Left ventricle myocardium (tissue), 1 donor: ENCODE results near the gene FRMD4B.

DNA sequence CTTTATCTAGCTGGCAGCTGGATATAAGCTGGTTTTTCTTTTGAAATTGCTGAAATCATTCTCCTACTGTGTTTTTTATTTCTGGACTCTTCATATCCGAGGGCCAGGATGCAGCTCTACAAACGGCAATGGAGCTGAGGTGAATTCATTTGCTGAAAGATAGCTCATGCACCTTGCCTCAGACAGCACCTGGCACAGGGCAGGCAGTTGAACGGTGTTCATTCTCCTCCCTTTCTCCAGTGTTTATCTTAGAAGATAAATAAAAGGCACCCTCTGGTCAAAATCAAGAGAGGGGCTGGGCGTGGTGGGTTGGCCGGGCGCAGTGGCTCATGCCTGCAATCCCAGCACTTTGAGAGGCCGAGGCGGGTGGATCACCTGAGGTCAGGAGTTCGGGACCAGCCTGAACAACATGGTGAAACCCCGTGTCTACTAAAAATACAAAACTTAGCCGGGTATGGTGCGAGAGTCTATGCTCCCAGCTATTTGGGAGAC lies 79.3 kb upstream of the LMOD3 start:
- PRO-cap, result no peak

GRCh38 chr3:69306477-69307330 lies 79.2 kb downstream of the FRMD4B start:
- PRO-cap, result no peak

DNA sequence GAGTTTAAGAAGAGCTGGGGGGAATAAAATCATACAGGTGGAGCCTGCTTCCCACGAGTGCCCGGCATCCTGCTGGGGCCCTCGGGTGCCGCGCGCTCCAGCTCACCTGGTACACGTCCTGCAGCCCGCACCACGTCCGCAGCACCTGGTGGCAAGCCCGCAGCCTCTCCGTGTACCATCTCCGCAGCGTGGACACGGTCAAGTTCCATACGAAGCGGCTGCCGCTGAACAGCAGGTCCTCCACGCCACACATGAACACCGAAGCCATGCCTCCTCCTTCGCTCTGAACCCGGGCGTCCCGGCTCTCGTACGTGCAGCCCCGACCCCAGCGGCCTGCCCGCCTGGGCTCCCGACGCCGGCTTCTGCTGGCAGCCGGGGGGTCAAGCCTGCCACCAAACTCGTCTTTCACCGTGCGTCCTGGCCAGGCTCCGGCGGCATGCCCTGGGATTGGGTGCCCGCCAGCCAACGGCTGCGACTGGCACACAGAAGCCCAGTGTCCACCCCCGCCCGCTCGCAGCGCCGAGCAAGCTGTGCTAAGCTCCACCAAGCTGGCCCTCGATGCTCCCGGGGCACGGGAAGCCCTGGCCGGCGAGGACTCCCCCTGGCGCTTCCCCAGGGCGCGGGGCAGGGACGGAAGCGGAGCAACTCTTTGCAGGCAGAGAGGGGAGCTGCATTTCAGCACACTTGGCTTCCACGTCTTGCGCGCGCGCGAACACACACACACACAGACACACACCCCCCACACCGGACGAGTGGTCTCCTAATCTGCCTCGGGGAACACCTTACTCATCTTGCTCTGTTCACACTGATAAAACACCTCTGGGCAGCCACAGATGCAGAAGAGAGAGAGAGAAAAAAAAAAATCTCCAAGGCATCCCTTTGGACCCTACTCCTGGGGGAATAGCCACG lies at the start of gene FRMD4B:
FRMD4B (minus strand) TSS at position 367 of the 909 bp plus-strand sequence.
- PRO-cap, result bidirectional peak, plus-strand start at position 560 of the sequence, minus-strand start at position 367 of the sequence

GRCh38 chr3:69444881-69445531 lies 59.1 kb upstream of the FRMD4B start:
- PRO-cap, result no peak

GRCh38 chr3:69738844-69739408 lies 338 bp upstream of the MITF start:
- PRO-cap, result bidirectional peak, plus-strand start at chr3:69738989, minus-strand start at chr3:69738986; bidirectional peak, plus-strand start at chr3:69739482, minus-strand start at chr3:69739254

DNA sequence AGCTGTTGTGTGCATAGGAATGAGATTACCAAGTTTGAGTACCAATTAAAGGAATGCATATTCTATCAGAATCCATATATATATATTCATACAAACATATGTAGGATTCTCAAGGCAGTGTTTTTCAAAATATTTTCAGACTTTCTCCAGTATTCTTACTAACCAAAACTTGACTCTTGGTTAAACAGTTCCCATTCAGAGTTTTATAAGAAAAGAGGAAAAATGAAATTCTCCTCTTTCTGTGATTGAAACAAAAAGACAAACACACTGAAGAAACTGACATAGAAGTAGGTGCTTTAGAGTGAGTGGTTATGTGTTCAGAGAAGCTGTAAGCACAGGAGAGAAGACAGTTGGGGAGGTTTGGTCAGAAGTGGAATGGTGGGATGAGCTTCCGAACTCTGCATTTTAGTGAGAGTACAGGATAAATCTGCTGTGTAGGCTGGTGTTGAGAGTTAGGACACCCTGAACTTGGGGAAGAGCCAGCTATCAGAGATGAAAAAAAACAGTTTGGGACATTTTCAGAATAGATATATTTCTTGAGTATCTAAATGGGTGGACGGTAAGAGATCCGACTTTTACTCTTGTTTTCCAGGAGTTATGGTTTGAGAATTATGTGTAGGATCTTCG lies 18.0 kb downstream of the MITF start:
- PRO-cap, result no peak

DNA sequence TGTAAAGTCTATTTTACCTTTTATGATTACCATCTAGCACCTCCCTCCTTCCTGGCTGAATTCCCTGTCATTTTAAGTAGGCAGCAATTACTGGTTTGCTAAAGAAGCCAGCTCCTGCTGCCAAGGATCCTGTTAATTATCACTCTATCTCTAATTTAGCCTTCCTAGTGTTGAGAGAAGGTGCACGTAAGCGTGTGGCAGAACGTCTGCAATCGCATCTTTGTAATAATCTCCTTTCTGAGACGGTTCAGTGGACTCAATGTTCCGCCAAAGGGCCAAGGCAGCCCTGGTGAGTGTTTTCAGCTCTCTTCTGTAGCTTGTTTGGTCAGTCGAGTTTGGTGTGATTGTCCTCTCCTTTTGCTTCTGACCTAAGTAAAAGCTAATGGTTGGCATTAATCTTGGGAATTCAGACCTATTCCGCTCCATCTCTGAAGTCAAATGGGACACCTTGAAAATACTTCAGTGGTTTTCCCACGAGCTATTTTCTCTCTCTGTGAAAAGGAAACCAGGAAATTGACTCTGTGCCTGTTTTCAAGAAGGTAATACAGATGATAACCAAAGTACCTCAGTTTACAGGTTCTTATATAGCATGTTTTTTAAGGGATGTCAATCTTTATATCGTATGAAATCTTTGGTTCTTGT lies 24.3 kb downstream of the MITF start:
- PRO-cap, result no peak

- PRO-cap, result no peak
Observed at GRCh38 chr3:70950115-70950479, 633.4 kb downstream of the FOXP1 start.

DNA sequence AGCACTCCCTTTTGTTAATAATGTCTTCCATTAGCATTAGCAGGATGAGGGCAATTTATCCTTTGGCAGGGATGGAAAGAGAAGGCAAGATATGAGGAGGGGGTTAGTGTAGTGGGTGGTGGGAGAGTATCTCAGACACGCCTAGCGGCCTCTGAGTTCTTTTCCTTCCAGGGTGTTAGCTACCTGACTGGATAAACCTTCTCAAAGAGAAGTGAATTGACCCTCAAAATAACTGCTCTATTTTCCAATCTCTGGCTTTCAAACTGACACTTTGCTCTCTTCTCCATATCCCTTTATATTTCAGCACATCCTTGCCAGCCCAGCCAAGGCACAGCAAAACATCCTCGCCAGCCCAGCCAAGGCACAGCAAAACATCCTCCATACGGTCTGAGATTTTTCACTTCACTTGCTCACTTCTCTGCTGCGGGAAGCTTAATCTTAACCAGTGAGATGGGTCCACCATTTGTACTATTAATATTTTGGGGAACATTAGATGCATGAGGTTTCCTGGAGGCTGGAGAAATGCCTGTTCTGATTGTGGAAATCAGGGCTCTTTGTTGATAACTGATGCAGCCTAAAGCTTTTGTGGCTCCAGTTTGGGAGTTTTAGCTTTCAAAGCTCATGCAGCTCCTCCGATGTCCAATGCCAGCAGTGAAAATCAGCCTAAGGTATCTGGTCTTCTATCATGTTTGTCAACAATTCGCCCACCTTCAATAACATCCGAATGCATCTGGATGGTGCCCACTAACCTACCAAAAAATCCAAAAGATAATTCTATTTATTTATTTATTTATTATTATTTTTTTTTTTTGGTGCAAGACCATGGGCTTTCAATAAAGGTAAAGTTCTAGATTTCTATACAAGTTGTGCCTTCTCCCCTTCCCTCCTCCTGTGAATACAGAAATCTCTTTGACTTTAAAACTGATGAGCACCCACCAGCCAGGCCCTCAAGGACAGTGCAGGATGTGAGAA lies 446.2 kb downstream of the FOXP1 start:
- PRO-cap, result no peak

- PRO-cap, result no peak
Observed at GRCh38 chr3:71163547-71164003, 420.0 kb downstream of the FOXP1 start.

- PRO-cap, result no peak
Observed at GRCh38 chr3:71299129-71299759, 284.3 kb downstream of the FOXP1 start.

DNA sequence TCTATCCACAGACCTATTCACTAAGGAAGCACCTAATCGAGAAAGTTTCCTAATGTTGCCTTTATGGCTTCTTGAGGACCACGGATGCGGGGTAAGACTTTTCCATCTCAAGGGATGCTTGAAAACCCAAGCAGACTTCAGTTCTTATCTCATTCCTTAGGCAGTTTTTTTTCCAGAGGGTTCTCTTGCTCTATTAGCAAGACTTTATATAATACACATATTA lies 237.1 kb downstream of the FOXP1 start:
- PRO-cap, result no peak

GRCh38 chr3:71372877-71373589 lies 210.5 kb downstream of the FOXP1 start:
- PRO-cap, result no peak

DNA sequence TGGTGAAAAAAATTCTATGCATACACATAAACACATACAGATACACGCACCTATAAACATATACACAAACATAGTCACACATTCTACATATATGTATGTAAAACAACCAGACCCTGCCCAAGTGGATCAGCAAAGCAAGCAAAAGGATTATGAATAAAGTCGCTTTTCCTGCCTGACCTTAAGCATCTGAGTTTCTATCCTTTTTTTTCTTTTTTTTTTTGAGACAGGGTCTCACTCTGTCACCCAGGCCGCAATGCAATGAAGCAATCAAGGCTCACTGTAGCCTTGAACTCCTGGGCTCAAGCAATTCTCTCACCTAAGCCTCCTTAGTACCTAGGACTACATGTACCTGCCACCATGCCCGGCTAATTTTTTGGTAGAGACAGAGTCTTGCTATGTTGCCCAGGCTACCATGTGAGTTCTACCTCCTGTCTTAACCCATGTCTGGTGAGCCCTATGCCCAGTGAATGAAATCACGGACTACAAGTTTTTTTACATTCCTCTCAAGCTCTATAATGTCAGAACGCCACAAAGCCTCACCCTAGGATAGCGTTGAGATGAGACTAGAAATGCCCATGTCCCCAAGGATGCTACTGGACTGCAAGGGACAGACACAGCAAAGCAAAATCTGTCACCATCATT lies 162.9 kb downstream of the FOXP1 start:
- PRO-cap, result no peak

GRCh38 chr3:71447756-71448163 lies 135.8 kb downstream of the FOXP1 start:
- PRO-cap, result no peak

- PRO-cap, result no peak
Observed at GRCh38 chr3:71456779-71457461, 126.6 kb downstream of the FOXP1 start.

- PRO-cap, result no peak
Observed at GRCh38 chr3:71467265-71468190, 116.0 kb downstream of the FOXP1 start.

DNA sequence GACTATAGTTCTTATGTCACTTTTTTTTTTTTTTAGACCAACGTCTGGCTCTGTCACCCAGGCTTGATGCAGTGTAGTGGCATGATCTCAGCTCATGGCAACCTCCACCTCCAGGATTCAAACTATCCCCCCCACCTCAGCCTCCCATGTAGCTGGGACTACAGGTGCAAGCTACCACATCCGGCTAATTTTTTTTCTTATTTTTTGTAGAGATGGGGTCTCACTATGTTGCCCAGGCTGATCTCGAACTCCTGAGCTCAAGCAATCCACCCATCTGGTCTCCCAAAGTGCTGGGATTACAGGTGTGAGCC lies 100.8 kb downstream of the FOXP1 start:
- PRO-cap, result no peak

GRCh38 chr3:71547655-71548237 lies 35.8 kb downstream of the FOXP1 start:
- PRO-cap, result no peak

GRCh38 chr3:71693617-71694106 lies 31.5 kb downstream of the EIF4E3 start:
- PRO-cap, result no peak